ENCODE results near the gene TTC6.

DNA sequence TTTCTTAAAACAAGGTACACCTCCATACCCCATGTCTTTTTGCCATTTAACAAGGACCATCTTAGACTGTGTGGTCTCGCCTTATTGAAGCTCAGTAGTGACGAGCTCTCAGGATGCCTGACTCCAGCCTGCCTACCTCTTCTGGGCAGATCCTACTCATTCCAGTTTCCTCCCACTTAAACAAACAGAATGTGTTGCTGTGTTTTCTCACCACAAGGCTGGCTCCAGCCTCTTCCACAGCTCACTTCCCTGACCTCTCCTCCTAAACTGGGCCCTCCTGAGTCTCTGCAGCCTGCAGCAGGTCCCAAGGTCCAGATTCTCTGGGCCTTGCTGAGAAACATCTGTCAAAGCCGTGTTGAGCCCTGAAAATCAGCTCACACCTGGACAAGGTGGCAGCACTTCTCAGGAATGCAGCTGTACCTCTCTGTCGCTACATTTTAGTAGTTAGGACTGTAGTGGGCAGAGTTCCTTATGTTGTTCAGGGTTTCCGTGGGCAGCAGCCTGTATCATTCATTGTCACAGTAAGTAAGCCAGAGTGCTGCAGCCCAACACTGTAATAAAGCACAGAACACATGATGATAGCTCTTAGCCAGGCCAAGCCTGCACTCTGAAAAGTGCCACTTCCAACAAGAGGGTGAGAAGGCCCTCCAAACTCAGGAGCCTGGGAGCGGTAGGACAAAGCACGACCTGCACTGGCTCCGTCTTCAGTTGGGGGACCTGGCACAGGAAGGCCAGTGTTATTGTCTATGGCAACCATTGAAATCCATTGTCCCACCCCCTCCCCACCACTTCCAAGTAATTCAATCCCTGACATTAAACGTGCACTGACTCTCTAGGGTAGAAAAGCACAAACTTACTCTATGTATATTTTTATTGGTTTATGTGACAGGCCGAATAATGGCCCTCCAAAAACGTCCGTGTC is 68.5 kb downstream of the NKX2-1 start:
- RRBS: no CpG with 5 or more reads among the region's 12 CpGs

DNA sequence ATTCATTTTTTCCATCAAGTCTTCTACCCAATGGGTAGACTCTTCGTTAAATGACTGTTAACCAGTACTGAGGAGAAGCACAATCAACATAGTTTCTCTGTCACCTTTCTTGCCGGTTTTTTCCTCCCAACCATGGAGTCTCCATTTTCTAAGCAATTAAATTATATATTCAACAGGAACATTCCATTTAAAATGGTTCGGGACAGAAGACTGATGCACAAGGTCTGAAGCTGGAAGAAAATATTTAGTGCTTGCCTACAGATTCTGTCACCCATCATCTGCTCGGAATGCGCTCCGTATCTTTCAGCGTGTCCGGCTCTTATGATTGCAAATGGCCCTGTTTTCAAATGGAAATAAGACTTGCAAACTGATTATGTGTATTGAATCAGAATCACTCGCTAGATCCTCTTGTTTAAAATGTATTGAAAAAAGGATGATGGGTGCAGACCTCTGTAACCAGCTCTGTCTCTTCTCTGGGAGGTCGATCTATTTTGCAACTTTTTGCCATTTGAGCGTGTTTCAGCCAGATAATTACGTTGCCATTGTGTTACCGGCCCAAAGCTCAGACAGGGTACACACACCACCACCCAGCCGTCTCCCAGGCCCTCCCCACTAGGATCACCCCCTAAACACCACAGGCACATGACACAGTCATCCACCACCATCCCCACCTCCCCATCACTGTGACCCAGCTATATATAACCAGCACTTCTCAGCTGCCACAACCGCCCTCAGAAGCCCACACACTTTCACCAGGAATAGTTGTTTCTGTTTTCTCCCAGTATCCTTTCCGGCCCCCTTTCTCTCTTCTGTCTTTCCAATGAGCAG is 10.9 kb downstream of the NKX2-1 start:
- RRBS: no CpG with 5 or more reads among the region's 16 CpGs

DNA sequence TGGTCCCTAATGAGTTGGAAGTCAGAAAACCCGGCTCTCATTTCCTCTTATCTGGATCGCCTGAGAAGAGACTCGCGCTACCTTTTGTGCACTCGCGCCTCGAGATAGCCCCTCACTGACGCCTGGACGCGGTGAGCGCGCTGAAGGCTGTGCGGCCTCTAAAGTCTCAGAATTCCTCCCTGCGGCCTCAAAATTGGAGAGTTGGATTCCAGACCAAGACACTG is 7.0 kb downstream of the NKX2-1 start:
- RRBS: no CpG with 5 or more reads among the region's 14 CpGs

GRCh38 chr14:37198223-37198739 is 544 bp downstream of the MIPOL1 start:
- RRBS: no CpG with 5 or more reads among the region's 18 CpGs

GRCh38 chr14:37246991-37247460 is 49.3 kb downstream of the MIPOL1 start:
- RRBS: no CpG with 5 or more reads among the region's 1 CpG

GRCh38 chr14:37587514-37588103 is 7.4 kb downstream of the FOXA1 start:
- RRBS: 9% methylated on average over 11 of the region's 24 CpGs

DNA sequence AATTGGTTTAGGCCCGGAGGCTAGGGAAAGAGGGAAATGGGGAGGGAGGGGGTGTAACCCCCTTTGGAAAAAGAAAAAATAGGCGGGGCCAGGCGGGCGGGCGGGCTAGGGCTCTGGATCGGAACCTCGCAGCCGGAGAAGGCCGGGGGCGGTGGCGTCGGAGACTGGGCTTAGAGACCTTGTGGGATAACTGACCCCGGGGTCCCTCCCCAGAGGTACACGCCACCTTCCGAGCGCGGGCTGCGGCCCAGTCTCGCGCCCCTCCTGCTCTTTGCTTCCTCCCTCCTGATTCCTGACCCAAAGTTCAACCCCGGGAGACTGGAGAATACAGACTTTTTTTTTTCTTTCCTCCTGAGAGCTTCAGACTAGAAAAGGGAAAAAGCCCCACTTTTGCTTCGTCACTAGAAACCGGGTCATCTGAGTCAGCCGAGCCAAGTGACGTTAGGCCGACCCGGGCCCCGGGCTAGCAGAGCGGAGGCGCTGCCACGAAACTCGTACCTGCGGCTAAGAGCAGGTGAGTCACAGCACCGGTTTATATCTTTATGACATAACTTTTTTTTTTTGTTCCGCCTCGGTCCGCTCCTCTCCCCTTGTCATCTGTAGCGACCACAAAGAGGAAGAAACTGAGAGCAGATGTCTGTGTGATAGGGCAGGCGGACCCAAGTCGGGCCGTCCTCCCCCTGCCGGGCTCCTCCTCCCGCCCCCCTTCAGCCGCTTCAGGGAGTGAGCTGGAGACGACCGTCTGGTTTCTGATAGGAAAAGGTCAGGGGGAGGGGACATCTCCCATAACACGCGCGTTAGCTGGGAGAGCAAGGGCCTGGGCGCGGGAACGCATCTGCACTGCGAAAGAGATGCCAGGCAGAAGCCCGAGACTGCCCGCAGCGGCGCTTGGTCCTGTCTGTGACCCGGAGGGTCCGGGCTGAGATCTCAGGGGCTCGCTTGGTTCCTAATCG is at the start of gene TTC6:
Gene TTC6 (plus strand): TSS at position 135 of the 953 bp plus-strand sequence.
- RRBS: 10% methylated on average over 20 of the region's 61 CpGs

DNA sequence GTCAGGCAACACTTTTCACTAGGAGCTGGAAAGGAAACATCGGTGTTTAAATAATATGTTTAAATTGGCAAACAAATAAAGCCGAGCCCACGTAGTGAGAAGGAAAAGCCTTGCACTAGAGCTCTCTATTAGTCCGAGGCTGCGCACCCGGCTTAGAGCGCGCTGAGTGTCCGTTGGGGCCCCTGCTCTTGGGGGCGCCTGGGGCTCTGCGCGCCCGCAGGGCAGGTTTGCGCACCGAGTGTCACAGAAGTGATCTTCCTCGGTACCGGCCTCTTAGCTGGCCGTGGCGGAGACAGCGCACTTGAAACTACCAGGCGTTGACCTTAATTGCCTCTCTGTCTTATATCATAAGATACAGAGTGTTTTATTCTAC is 6.5 kb downstream of the TTC6 start:
- RRBS: 50% methylated on average over 4 of the region's 21 CpGs

- RRBS: no CpG with 5 or more reads among the region's 21 CpGs
Observed at GRCh38 chr14:37602608-37603344, 7.3 kb downstream of the TTC6 start.

DNA sequence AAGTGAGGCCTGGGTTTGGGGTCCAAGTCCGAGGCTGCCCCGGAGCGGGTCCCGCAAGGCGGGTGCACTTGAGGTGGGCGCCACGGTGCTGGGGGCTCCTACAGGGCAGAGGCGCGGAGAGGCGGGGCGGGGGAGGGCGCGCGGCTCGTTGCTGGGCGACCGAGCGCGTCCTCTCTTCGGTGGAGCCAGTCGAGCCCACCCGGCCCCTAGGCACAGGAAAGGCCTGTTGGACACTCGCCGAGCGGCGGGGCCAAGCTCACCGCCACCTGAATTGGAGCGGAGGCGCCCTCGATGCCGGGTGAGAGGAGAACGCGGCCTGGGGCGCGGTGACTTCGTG is 15.6 kb downstream of the TTC6 start:
- RRBS: 6% methylated on average over 7 of the region's 36 CpGs

DNA sequence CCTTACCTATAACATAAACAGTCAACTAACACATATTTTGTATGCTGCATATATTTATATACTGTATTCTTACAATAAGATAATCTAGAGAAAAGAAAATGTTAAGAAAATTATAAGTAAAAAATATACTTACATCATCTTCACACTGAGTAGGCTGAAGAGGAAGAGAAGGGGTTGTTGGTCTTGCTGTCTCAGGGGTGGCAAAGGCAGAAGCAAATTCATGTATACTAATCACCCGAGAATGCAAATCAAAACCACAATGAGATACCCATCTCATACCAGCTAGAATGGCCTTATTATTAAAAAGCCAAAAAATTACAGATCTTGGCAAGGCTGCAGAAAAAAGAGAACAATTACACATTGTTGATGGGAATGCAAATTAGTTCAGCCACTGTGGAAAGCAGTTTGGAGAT is 155.0 kb downstream of the SEC23A start:
- RRBS: no CpG with 5 or more reads among the region's 1 CpG

DNA sequence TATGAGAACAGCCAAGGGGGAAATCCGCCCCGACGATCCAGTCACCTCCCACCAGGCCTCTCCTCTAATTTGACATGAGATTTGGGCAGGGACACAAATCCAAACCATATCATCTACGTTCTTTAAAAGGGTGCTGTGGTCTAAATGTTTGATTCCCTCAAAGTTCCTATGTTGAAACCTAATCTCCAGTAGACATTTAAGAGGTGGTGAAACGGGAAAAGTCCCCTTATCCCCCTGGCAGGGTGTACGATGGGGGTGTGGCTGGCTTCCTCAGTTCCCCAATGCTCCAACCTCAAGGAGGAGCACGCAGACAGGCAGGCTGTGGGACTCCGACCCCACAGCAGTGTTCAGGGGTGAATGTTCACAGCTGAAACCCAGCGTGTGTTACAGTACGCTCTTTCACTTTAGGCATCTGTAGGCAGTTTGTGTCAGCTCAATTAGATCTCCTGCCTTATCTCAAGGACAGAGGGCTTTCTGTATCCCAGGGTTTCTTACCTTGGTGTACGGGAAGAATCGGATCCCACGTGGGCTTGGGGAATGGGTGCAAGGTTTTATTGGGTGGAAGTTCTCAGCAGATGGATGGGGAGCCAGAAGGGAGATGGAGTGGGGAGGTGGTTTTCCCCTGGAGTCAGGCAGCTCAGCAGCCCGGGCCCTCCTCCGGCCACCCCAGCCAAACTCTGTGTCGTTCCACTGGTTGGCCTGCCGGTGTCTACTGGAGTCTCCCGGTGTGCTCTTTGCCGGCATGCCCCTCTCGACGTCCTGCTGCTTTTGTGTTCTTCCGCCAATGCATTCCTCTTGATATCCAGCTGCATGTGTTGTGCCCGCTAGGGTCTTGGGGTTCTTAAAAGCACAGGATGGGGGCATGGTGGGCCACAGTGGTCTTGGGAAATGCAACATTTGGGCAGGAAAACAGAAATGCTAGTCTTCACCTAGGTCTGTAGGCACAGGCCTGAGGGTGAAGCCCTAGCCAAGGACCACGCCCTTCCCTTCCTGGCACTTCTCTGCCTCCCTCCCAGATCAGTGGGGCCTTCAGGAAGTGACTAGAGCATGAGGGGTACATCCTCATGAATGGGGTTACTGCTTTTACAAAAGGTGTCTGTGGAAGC is 73.0 kb downstream of the SEC23A start:
- RRBS: 93% methylated on average over 2 of the region's 24 CpGs

DNA sequence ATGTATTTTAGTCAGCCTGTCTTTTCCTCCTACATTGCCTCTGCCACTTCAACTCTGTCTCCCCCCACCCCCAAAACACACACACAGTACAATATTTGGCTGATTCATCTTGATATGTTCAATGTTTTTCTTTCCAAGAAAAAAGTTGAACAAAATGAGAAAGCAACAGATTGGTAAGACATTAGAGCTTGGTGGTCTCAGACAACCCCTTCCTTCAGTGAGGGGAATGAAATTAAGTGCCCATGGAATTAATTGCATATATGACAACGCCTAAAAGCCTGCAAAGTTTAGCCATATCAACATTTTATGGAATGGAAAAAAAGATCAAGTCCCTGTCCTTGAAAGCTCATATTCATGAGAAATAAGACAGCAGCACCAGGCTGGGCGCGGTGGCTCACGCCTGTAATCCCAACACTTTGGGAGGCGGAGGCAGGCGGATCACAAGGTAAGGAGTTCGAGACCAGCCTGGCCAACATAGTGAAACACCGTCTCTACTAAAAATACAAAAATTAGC is 834 bp upstream of the SEC23A start:
- RRBS: no CpG with 5 or more reads among the region's 8 CpGs

DNA sequence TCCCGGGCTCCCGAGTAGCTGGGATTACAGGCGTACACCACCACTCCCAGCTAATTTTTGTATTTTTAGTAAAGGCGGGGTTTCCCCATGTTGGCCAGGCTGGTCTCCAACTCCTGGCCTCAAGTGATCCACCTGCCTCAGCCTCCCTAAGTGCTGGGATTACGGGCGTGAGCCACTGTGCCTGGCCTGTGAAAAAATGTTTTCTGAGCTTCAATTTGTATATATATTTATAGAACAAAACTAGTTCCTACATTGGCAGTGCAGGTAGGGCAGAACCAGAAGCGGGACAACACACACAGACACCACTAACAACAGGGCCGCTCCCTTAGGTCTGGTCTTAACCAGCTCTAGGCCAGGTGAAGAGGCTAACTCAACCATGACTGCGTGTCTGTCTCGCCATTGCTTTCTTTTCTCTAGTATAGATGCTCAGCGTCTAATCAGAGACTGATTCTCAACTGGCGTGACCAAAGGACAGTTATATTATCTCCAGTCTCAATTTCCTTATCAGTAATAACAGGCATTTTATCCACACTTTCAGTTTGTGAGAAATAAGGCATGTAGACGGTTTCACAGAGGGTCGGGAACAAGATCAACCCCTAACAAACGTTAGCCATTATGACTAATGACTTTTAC is 1.2 kb upstream of the PNN start:
- RRBS: no CpG with 5 or more reads among the region's 15 CpGs

DNA sequence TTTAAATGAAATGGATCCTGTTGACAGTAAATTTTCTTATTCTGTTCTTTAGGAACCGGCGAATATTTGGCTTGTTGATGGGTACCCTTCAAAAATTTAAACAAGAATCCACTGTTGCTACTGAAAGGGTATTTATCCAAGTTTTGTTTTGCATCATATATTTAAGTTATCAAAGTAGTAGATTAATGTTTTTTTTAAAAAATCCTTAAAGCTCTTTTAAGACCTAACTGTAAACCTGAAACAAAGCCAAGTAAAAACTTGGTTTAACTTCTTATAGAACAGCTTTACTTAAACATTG is 2.7 kb downstream of the PNN start:
- RRBS: no CpG with 5 or more reads among the region's 2 CpGs

- RRBS: no CpG with 5 or more reads among the region's 2 CpGs
Observed at GRCh38 chr14:39264990-39265454, 31.3 kb downstream of the MIA2 start.

DNA sequence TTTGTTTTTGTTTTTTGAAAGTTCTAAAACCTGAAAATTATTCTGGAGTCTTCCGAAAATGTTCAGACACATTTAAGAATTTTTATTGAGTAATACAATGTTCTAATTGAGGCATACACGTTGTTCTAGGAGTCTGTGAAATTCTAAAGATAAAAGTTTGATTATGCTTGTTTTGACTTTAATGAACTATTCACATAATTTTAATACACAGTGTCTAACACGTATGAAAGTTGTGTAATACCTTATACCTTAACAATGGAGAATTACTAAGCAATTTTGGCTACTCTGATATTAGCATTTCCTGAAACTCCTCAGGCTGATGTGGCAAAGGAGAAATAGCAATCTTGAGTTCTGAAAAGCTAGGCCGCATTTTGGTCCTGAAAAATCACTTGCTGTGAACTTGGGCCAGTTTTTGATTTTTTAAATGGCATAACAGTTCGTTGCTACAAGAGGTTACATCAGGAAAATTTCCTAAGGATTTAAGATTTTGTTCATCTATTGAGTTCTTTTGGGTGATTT is 32.0 kb downstream of the MIA2 start:
- RRBS: no CpG with 5 or more reads among the region's 5 CpGs

DNA sequence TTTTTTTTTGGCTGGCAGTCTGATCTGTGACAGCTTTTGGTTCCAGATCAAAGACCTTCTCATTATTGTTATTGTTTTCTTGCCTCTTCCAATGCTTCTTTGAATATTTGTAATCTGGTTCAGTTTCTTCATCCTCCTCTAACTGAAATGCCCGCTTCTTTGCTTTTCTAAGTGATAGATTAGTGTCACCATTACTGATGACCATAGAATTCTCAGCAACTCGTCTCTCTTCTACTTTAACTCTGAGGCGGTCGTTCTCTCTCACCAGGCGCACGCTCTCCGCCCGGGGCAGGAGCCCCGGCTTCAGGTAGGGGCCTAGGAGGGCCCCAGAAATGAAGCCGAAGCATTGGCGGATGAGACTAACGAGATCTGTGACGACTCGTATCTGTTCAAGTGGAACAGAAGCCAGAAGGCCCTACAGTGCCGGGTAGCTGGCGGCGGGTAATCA is 45.6 kb downstream of the FBXO33 start:
- RRBS: no CpG with 5 or more reads among the region's 17 CpGs

GRCh38 chr14:40785367-40785885 is 821.2 kb upstream of the LRFN5 start:
- RRBS: no CpG with 5 or more reads among the region's 5 CpGs